Ureter (tissue), 1 donor: Measurements from ENCODE around the gene SSNA1.

DNA sequence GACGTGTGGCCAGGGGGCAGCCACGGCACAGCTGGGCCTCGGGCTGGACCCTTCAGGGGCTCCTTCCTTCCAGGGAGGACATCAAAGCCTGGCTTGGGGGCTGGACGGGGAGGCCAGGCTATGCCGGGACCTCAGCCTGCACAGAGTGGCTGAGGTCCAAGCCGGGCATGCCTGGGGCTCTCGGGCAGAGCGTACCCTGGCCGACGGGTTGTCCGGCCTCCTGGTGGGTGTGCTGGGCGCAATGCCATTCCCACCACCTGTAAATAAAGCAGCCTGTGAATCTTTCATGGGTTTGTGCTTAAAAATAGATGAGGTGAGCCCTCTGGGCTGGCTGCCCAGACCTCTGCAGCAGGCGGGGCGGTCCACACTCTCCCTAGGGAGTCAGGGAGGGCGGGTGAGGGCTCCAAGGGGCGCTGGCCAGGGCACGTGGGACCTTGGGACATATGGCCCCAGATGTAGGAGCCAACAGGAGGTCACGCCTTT lies 3.5 kb upstream of the AGPAT2 start:
- PRO-cap, result no peak

DNA sequence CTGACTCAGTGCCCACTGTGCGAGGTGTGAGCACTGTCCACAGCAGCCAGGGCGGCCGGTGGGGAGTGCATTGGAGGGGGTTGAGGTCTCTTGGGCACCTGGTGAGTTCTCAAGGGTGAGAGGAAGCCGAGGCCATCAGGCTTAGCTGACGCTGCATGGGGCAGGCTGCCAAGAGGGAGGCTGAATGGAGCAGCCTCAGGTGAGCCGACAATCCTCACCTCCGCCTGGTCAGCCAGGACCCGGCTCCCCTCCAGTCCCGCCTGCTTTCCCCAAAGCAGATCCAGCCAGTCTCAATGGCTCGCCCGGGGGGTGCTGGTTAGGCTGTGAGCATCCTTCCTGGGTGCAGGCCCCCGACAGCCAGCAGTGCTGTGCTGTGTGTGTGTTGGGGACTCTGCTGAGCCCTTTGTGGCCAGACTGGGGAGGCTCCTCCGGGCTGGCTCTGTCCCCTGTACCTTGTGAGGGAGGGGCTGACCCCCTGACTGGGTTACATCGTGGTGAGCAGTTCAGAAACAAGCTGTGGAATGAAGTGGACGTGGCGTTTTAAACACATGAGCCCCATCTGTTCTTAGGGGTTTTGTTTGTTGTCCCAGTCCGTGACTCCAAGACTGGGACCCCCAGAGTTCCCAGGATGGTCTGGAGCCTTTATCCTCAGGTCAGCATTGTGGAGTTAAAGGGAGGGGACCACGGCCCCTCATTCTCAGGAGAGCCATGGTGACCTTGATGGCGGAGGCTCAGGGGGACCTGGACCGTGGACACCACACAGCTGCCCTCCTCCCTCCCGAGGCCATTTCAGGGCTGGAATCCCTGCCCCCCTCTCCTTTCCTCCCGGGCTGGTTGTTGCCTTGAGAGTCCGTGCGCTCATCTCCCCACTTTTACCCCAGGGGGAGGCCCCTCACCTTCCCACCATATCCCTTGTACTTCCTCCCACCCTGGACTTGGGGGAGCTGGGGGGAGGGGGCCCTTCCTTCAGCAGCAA lies 14.8 kb upstream of the AJM1 start:
- PRO-cap, result no peak

- PRO-cap, result no peak
These were observed 3.7 kb upstream of the TRAF2 start for GRCh38 chr9:136882455-136883086.

GRCh38 chr9:136928515-136929371 lies 15.8 kb downstream of the FBXW5 start:
- PRO-cap, result no peak

GRCh38 chr9:136943748-136944286 lies 721 bp downstream of the FBXW5 start:
- PRO-cap, result no peak

DNA sequence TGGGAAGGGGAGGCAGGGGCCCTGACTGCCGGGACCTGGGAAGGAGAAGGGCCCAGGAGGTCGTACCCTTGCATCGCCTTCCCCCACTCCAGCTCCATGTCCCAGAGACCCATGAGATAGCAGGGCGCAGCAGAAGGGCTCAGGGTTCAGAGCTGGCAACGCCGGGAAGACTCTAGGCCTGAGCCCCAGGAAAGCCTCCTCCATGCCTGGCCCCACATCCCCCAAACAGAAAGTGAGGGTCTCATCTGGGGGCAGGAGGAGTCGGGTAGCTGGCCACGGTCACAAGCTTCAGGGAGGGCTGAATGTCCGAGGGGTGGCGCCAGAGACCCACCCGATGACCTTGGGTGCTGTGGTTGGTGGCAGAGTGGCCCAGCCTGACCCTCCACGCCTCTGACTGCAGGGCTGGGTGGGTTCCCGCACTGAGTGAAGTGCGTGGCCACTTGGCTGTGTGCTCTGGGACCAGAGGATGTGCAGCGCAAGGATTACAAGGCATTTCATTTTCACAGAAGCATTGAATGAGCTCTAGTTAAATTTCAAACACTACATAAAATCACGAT lies 2.9 kb downstream of the C8G start:
- PRO-cap, result no peak

DNA sequence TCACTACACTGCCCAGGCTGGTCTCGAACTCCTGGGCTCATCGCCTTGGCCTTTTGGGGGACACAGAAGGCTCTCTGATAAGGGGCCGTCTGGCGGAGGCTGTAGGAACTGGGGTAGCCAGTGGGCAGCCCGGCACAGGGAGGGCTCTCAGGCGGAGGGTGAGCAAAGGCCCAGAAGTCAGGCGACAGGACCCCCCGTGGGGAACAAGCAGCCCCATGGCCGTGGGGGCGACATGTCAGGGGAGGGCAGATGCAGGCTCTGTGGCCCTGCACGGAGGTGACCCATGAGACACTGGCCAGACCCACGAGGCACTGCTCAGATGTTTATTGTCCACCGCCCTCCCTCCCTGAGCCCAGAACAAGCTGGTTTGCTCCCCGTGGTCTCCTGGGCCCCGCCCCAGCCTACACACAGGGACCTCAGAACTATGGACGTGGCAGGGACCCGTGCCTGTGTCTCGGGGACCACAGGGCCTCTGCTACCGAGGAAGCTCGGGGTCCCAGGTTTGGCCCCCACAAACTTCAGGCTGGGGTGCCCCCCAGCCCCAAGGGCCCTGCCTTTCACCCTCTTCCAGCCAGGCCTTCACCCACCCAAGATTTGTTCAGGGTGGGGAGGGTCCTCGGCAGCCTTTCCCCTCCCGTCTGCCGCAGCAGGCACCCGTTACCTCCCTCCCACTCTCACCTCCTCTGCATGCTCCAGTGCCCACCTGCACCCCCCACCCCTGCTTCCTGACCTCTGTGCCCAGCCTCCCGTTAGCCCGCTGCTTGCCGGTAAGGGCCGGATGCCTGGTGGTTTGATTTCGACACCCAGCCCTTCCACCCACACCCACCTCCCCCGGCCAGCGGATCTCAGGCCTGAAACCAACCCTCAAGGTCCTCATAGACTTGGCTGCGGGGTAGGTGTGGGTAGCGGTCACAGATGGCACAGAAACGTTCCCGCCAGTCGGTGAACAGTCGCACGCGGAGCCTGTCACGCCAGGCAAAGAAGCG lies 1.7 kb downstream of the FUT7 start:
- PRO-cap, result no peak

GRCh38 chr9:137069671-137070189 lies 627 bp downstream of the SAPCD2 start:
- PRO-cap, result no peak

- PRO-cap, result no peak
These were observed 2.6 kb upstream of the UAP1L1 start for GRCh38 chr9:137074683-137075052.

DNA sequence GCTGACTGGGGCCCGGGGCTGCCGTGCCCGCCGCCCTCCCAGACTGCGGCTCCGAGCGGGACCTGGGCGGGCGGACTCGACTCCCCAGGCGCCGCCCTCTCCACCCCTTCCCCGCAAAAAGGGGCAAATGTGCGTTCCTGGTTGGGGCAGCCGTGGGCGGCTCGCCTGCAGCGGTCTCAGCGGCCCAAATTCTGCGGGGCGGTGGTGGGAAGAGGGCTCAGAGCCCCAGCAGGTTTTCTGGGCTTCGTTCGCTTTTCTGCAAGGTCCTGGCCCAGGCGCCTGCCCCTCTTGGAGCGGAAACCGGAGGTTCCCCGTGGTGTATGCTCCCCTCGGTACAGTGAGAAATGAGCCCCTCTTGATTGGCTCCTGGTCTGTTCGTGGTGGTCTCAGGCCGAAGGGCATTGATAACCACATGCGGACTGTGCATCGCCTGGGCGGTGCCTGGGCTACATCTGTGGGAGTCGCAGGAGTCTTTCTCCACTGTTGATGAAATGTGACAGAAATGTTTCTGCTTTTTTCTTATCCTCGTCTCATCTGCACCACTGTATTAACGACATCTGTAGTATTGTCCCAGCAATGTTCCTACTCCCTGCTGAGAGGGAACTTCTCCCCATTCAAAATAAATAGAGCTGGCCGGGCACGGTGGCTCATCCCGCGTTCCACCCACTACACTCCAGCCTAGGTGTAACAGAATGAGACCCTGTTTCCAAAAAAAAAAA lies 609 bp downstream of the MAN1B1 start:
- PRO-cap, result no peak

GRCh38 chr9:137121836-137122518 lies 7.4 kb upstream of the DPP7 start:
- PRO-cap, result no peak

DNA sequence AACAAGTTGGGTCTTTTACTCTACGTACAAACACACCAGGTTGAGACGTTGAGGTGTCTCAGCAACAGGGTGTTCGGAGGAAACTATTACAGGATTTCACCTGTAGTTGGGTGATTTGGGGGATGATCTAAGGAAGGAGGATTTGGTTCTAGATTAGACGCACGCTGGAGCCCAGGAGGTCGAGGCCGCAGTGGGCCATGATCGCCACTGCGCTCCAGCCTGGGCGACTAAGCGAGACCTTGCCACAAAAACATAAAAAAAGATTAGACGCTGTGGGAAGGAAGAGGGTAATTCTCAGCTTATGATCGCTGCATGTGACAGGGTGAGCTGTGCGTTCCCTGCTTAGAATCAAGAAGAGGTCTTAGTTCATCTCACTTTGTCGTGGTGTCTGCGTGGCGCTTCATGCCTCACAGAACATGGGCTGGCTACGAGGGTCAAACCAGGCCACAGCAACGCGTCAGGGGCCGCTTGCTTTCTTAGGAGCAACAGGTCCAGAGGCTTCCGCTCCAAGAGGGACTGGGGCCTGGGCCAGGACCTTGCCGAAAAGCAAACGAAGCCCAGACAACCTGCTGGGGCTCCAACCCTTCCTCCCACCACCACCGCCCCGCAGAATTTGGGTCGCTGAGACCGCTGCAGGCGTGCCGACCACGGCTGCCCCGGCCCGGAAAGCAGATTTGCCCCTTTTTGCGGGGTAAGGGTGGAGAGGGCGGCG lies 10.1 kb upstream of the GRIN1 start:
- PRO-cap, result no peak

DNA sequence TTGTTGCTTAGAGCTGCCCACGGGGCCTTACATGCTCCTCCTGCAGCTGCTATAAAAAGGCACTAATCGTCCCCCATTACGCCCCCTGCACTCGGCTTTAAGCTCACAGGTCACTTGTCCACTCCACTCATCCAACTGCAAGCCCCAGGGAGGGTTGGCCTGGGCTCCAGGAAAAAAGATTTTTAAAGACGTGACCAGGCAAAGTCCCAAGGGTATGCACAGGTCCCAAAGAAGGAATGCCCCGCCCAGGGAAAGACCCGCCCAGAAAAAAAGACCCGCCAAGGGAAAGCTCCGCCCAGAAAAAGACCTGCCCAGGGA lies 11.1 kb downstream of the GRIN1 start:
- PRO-cap, result no peak

DNA sequence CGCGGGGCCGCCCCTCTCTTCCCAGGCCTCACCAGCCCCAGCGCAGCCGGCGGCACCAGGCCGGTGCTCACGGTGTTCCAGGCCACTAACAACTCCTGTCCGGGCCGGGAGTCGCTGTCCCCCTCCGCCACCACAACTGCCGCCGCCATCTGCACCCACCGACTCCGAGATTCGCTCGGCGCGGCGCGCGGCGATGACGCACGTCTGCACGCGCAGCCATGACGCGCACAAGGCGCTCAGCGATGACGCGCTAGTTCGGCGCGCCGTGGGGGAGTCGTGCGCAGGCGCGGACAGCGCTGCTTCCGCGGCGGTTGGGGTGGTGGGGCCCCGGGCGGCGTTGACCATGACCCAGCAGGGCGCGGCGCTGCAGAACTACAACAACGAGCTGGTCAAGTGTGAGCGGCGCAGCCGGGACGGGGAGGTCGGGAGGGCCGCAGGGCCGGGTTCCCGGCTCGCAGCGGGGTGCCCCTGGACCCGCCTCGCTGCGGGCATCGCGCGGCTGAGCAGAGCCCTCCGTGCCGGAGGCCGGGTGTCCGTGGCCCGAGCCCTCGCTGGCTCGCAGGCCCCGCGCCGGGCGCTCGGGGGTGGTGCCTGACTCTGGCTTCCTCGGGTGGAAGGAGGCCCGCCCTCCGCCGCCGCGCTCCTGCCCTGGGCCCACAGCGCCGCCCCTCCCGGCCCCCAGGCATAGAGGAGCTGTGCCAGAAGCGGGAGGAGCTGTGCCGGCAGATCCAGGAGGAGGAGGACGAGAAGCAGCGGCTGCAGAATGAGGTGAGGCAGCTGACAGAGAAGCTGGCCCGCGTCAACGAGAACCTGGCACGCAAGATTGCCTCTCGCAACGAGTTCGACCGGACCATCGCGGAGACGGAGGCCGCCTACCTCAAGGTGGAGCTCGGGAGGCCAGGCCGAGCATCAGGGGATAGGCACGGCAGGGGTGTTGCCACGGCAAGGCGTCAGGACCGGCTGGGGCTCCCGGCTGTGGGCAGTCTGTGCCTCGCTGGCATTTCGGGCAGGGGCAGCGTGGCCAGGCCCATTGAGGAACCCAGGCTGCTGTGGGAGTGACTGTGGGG lies at the start of gene SSNA1:
Gene SSNA1, plus strand, starts transcription at position 293 of the 1,067 bp plus-strand sequence.
- PRO-cap, result bidirectional peak, plus-strand start at position 293 of the sequence, minus-strand start at position 177 of the sequence; bidirectional peak, plus-strand start at position 725 of the sequence, minus-strand start at position 580 of the sequence

DNA sequence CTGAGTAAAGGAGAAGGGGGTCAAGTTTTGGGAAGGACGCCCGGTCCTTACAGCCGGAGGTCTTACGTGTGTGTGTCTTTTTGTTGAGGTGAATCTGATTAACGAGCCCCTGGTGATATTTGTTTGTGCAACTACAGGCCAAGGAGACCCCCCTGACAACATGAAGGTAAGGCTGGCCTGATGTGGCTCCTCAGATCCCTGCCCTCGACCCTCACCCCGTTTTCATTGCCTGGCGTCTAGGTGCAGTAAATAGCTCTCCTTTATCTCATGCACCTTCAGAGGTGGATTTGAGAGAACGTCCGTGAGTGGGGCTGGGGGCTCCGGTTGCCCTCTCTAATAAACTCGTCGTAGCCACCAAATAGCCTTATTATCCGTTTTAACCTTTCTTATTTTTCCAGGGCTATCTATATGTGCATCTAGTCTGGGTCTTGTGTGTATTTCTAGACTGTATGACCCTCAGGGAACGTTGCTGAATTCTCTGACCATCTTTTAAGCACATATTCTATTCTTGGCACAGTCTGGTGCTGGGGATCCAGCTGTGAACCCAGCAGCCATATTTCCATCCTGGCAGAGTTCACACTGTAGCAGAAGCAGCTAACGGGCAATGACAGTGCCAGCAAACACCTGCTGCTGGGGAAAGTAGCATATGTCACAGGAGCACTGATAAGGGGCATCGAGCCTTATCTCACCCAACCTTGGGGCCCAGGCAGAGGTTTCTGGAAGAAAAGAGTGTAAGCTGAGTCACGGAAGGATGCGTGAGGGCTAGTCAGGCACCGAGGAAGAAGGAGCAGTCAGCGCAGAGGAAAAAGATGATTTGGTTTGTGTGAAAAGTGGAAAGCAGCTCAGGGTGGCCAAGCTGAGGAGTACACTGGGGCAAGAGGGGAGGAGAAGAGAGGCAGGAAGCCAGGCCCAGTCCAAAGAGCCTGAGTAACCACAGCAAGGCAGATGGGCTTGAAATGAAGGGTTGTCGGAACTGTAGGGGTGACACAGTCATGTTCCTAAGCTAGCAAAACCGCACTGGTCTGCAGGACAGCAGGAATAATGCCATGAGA lies 970 bp downstream of the NDOR1 start:
- PRO-cap, result no peak

GRCh38 chr9:137212763-137213789 lies 4.2 kb upstream of the ENSG00000284976 start:
- PRO-cap, result no peak

- PRO-cap, result no peak
These were observed 571 bp upstream of the NELFB start for GRCh38 chr9:137254481-137255031.

- PRO-cap, result no peak
These were observed 16.0 kb downstream of the EXD3 start for GRCh38 chr9:137406802-137407575.

- PRO-cap, result no peak
These were observed 8.8 kb upstream of the ENTPD8 start for GRCh38 chr9:137449709-137450547.

DNA sequence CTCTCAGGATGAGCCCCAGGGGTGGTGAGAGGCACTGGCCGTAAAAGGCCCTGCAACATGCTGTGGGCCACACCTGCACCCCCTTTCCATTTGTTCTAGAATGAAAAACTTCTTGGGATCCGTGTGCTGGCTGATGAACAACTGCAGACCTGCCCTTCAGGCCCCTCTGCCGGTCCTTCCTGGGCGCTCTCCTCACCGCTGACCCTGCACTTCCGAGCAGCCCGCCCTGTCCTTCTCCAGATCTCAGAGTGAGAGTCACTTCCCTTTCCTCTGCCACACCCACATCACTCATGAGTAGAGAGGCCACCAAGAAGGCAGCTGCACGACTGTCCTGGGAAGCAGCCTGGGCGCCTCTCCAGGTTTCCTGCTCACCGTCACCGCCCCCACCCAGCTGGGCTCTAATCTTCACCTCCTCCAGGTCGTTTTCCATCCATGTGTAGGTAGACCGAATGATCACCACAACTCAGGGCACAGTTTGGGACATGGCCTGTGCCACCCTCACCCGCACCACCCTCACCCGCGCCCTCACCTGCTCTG lies 35.0 kb upstream of the NSMF start:
- PRO-cap, result no peak